Measurements from ENCODE around the gene NXN.

DNA sequence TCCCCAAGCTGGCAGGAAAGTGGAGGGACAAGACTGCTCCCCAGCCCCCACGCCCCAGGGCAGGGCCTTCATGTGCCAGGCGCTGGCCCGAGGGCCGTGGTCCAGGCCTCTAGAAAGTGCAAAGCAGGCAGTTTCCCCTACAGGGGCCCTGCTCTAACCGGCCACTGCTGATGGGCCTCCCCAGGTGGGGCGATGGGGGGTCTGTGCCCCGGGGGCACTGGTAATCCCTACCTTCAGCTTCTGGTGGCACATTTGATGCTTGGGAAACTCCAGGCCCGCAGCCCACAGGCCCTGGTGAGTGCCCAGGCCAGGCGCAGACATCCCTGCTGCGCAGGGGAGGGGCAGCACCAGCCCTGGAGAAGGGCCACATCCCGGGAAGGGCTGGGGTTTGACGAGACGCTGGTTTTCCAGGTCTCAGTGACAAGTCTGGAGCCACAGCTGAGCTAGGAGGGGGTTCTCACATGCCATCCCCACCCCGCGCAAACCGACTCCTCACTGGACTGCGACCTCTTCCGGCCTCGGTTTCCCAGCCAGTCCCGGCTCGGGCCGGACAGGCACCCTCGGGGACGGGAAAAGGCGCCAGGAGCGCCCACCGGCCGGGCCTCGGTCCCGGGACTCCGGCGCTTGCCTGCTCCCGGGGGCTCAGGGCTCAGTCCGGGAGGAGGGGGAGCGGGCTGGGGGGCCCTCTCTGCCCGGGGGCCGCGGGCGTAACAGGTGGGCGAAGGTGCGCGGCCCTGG is 1.6 kb downstream of the DOC2B start:
- PRO-cap, 3 experiments: no peak in any of the 3 experiments
- RAMPAGE, long total RNA, 2 experiments: no peak in any of the 2 experiments
- RRBS: 4% methylated on average over 16 of the region's 42 CpGs

DNA sequence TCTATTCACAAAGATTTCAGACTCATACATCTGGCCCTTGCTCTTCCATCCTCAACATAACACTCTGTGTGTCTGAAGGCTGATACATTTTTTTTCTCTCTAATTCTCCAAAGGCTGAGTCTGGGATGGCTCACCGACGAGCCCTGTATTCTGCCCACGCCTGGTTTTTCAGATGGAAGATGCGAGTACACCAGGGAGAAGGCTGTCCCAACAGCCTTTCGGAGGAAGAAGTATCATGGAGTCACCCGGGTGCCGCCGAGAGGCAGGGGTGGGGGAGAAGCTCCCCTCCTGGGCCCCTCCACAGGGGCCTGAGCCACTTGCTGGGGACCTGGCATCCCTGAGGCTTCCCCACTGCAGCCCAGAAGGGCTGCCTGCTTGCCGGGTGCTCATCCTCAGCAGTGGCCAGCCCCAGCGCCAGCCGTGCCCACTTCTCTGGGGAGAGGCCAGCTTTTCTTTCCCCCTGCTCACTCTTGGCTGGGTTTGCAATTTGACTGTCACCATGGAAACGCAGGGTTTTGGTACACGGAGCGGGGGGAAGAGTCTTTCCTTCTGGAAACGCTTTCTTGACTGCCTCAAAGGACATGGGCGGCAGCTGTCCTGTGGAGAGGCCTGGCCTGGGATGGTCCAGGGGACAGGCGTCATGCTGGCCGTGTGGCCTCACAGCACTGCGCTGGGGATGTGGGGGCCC is 45.5 kb upstream of the DOC2B start:
- PRO-cap, 3 experiments: no peak in any of the 3 experiments
- RAMPAGE, long total RNA, 2 experiments: no peak in any of the 2 experiments
- RRBS: no CpG with 5 or more reads among the region's 19 CpGs

DNA sequence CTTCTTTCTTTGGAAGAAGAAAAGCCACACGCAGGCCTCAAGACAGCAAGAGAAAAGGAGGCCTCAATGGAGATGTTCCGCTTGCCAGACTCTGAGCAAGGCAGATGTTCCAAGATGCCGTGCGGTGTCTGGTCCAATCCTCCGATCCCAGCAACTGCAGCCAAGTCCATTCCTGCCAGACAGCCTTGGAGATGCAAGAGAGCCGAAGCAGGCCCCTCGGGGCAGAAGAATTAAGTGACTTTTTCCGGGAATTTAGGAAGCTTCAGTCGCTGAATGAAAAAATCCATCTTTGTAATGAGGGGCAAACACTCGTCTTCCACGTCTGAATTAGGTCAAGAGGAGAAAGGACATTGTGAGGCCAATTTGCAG is 44.8 kb downstream of the RPH3AL start:
- PRO-cap, 3 experiments: no peak in any of the 3 experiments
- RAMPAGE, long total RNA, 2 experiments: no peak in any of the 2 experiments
- RRBS: no CpG with 5 or more reads among the region's 11 CpGs

GRCh38 chr17:332950-333213 is 19.7 kb downstream of the RPH3AL start:
- PRO-cap, 3 experiments: no peak in any of the 3 experiments
- RAMPAGE, long total RNA, 2 experiments: no peak in any of the 2 experiments
- RRBS: 78% methylated on average over 1 of the region's 11 CpGs

DNA sequence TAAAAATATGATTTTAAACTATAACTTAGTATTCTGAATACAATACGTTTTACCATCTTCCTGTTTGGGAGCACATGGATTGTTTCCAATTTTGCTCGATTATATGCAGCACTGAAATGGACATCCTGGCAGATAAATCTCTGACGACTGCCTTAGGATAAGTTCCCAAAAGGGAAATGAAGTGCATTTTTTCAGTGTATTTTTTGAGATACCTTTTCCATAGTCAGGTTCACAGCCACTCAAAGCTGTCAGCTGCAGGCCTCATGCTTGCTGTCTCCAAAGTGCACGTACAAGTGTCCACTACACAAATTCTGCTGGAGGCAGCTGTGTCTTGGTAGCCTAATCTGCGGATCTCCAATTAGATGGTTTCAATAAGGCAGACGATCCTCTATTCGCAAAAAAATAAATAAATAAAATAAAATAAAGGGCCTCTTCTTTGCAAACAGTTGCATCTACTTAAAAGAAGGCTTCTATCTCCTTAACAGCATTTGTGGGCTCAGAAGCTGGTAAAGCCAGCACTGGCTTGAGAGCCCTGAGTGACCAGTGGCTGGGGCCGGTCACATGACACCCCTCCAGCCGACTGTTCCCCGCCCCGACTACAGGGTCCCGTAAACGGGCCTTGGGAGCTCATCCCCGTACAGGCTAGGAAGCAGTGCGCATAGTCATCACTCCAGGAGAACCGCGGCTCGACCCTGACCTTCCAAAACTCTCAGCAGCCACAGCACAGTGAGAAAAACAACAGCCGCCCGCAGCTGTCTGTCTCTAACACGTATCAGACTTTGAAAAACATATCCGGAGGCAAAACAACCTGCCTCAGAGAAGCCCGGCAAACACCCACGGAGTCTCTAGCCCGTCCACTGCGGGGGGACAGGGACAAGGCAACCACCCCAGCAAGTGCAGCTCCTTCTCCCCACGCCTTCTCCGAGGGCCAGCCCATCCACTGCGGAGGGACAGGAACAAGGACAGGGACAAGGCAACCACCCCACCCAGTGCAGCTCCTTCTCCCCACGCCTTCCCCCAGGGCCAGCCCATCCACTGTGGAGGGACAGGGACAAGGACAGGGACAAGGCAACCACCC is 18.7 kb downstream of the RPH3AL start:
- PRO-cap, 3 experiments: peak in 3 of 3 experiments; most common plus-strand start position 630 of the sequence (in 2); most common minus-strand start position 490 of the sequence (in 3)
- RAMPAGE, long total RNA, 2 experiments: start-site peak on the minus strand in 1 of 2 experiments, centred at position 508 of the sequence, 10 reads per replicate
- RRBS: no CpG with 5 or more reads among the region's 30 CpGs

- PRO-cap, 3 experiments: no peak in any of the 3 experiments
- RAMPAGE, long total RNA, 2 experiments: no peak in any of the 2 experiments
- RRBS: no CpG with 5 or more reads among the region's 10 CpGs
Measured at GRCh38 chr17:377383-377931, 24.9 kb upstream of the RPH3AL start.

GRCh38 chr17:385718-386616 is 24.2 kb upstream of the C17orf97 start:
- PRO-cap, 3 experiments: peak in 3 of 3 experiments; most common plus-strand start chr17:385888 (in 1); most common minus-strand start chr17:386153 (in 3)
- RAMPAGE, long total RNA, 2 experiments: start-site peak on the minus strand in 2 of 2 experiments, at chr17:386213-386246 at its widest, 24 to 47 reads per replicate
- RRBS: 2% methylated on average over 51 of the region's 104 CpGs

- PRO-cap, 3 experiments: no peak in any of the 3 experiments
- RAMPAGE, long total RNA, 2 experiments: no peak in any of the 2 experiments
- RRBS: no CpG with 5 or more reads among the region's 2 CpGs
Measured at GRCh38 chr17:559541-560349, 149.6 kb downstream of the C17orf97 start.

- PRO-cap, 3 experiments: no peak in any of the 3 experiments
- RAMPAGE, long total RNA, 2 experiments: no peak in any of the 2 experiments
- RRBS: no CpG with 5 or more reads among the region's 7 CpGs
Measured at GRCh38 chr17:615151-615726, 99.4 kb downstream of the VPS53 start.

- PRO-cap, 3 experiments: no peak in any of the 3 experiments
- RAMPAGE, long total RNA, 2 experiments: no peak in any of the 2 experiments
- RRBS: no CpG with 5 or more reads among the region's 23 CpGs
Measured at GRCh38 chr17:713920-714462, 648 bp downstream of the VPS53 start.

- PRO-cap, 3 experiments: no peak in any of the 3 experiments
- RAMPAGE, long total RNA, 2 experiments: no peak in any of the 2 experiments
- RRBS: no CpG with 5 or more reads among the region's 7 CpGs
Measured at GRCh38 chr17:721504-722048, 6.9 kb upstream of the VPS53 start.

GRCh38 chr17:769717-770421 is 12.2 kb downstream of the GLOD4 start:
- PRO-cap, 3 experiments: no peak in any of the 3 experiments
- RAMPAGE, long total RNA, 2 experiments: no peak in any of the 2 experiments
- RRBS: no CpG with 5 or more reads among the region's 13 CpGs

GRCh38 chr17:789034-789764 is 7.0 kb downstream of the MRM3 start:
- PRO-cap, 3 experiments: peak in 2 of 3 experiments; most common plus-strand start chr17:789364 (in 1); most common minus-strand start chr17:789298 (in 2)
- RAMPAGE, long total RNA, 2 experiments: no peak in any of the 2 experiments
- RRBS: no CpG with 5 or more reads among the region's 16 CpGs

- PRO-cap, 3 experiments: no peak in any of the 3 experiments
- RAMPAGE, long total RNA, 2 experiments: no peak in any of the 2 experiments
- RRBS: no CpG with 5 or more reads among the region's 22 CpGs
Measured at GRCh38 chr17:877518-878105, 95.5 kb downstream of the MRM3 start.

- PRO-cap, 3 experiments: peak in 1 of 3 experiments; most common plus-strand start chr17:927712 (in 1)
- RAMPAGE, long total RNA, 2 experiments: no peak in any of the 2 experiments
- RRBS: no CpG with 5 or more reads among the region's 21 CpGs
Measured at GRCh38 chr17:927335-928196, 52.0 kb downstream of the NXN start.

- PRO-cap, 3 experiments: no peak in any of the 3 experiments
- RAMPAGE, long total RNA, 2 experiments: no peak in any of the 2 experiments
- RRBS: no CpG with 5 or more reads among the region's 17 CpGs
Measured at GRCh38 chr17:954565-955093, 24.9 kb downstream of the NXN start.

DNA sequence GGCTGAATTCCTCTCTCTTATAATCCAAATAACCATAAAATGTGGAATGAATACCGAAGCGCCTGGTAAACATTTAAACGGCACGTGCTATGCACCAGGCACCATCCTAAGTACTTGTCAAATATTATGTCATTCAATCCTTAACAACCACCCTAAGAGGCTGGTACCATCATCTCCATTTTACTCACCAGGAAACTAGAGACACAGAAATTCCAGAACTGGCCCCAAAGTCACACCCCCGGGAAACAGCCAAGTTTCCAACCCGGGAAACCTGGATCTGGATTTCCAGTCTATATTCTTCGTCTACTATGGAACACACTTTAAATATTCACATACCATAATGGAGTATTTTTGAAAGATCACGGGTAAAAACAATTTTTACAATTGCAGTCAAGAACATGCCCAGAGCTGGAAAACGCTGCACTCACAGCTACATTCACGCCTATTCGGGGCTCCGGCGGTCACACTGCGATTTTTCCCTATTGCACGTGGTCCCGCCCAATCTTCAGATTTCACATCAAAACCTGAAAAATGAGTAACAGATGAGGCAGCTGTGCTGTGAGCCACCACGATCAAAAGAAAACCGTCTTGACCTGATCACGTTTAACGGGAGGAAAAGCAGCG is 10.4 kb downstream of the NXN start:
- PRO-cap, 3 experiments: no peak in any of the 3 experiments
- RAMPAGE, long total RNA, 2 experiments: no peak in any of the 2 experiments
- RRBS: no CpG with 5 or more reads among the region's 21 CpGs

DNA sequence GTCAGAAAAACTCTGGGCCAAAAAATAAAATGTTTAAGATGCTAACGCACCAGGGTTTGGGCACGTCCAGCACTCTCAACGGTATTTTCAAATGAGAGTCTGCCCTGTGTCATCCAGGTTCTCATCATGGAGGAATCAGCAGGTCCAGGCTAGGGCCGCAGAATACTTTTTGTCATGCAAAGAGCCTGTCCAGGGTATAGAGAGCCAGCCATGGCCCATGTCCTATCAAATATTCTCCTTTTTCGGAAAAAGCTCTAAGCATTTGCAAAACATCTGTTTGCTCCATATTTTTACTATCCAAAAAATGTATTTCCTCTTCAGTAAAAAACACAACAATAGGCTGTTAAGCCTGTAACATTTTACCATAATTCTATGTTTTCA is 2.3 kb downstream of the NXN start:
- PRO-cap, 3 experiments: no peak in any of the 3 experiments
- RAMPAGE, long total RNA, 2 experiments: no peak in any of the 2 experiments
- RRBS: no CpG with 5 or more reads among the region's 5 CpGs

GRCh38 chr17:979143-980540 is at the start of gene NXN:
TSS of gene NXN (minus strand) at chr17:979776.
- PRO-cap, 3 experiments: peak in 3 of 3 experiments; most common plus-strand start chr17:979969 (in 2); most common minus-strand start chr17:979776 (in 2)
- RAMPAGE, long total RNA, 2 experiments: no peak in any of the 2 experiments
- RRBS: 2% methylated on average over 29 of the region's 150 CpGs

DNA sequence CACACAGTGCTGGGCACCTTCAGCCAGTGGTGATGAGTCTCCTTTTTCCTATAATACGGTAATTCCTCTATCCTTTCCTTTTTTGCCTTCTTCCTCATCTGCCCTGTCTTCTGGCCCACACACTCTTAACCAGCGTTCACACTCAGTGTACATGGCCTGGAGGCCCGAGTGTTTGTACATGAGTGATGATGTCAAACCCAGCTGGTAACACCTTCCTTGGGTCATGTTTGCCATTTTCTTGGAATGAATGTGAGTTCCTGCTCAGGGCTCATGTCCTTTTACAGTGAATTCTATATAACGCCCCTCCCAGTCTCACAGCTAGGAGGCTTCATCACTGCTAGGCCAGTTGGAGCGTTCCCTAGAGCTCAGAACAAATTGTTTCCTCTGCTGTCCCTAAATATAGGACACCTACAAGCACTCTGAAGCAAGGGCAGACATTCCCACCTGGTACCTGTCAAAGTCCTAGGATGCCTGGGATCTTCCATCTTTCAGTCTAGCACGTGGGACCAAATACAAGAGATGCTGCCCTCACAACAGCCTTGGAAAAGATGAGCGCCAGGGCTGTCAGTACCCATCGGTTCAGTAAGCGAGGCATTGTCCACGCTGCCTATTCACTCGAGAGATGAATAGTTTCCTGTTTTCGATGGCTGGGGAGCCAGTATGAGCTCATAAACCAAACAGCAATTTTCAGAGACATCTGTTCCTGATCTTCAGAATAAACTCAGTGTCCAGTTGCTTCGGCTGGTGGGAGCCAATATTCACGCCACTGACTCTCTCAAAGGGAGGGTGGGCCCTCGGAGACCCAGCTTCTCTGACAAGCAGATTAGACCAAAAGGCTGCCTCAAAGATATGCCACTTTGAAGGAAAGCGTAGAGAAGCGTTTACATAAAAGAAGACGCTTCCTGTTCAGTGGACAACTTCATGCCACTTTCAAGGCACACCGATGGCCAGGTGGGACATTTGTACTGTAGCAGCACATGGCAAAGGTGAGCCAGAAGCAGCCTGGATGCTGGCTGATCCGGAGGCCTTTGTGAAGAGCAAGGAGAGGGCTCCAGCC is 5.7 kb downstream of the TIMM22 start:
- PRO-cap, 3 experiments: no peak in any of the 3 experiments
- RAMPAGE, long total RNA, 2 experiments: no peak in any of the 2 experiments
- RRBS: no CpG with 5 or more reads among the region's 20 CpGs